Pericardium fibroblast (primary cell): ENCODE data around the genes CD1E, TAGLN2 and KCNJ9.

GRCh38 chr1:158146746-158147423 lies 18.8 kb upstream of the SMIM42 start:
- RAMPAGE, long total RNA = no peak

DNA sequence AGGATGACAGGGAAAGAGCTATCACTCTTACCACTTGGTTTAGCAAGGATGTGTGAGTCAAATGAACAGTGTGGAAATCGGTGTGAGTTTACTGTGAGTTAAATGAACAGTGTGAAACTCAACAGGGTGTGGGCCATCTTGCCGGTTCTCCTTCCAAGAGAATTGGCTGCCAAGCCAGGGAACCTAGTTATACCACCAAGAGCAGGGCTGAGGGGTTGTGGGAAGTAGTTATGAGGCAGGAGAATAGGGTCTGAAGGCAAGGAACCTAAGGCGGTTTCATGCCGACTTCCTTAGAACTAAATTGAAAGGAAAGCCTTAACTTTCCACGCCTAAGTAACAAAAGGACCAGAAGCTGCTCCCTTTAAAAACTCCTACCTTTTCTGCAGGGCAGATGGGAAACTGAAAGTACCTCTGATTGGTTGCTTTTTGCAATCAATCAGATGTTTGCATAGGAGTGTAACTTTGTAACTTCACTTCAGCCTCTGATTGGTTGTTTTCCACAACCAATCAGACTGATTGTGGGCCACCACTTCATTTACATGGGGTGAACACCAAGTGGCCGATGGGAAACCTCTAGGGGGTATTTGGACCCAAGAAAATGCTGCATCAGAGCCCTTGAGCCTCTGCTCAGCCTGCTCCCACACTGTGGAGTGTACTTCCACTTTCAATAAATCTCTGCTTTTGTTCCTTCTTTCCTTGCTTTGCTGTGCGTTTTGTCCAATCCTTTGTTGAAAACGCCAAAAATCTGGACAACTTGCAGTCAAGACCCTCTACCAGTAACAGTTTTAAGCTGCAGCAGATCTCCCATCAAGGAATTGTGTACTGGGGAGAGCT lies 19.7 kb upstream of the SMIM42 start:
- RAMPAGE, long total RNA = no peak

DNA sequence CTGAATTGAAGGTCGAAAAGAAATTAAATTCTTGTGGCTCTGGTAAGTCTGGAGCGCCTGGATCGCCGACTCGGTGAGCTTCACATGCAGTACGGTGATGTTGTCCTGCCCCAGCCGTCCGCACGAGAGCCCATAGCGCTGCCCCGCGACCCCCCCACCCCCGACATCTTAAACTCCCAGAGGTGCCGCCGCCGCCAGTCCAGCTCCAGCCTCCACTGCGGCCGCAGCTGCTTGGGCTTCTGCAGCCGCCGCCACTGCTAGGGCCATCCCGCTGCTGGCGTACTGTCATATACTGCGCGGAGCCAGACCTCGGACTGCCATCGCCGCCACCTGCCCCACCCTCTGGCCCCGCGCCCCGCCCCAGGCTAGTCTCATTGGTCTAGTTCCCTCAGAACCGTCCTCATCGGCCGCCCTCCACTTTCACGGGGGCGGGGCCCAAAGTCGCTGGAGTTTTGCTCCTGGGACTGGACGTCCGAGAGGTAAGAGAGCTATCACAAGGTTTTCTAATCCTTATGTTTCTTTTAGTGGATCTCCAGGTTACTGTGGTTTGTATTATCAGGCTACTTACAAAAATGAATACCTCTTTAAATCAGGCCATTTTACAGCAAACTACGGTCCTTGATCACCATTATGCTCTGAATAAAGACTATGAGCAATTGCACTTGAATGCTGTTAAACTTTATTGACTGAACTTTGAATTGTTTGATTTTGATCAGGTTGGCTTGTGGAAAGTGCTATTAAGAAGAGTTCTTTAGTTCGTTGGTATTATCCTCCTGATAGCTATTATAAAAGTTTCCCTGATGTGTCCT lies 2.9 kb upstream of the CD1D start:
- RAMPAGE, long total RNA = no peak

DNA sequence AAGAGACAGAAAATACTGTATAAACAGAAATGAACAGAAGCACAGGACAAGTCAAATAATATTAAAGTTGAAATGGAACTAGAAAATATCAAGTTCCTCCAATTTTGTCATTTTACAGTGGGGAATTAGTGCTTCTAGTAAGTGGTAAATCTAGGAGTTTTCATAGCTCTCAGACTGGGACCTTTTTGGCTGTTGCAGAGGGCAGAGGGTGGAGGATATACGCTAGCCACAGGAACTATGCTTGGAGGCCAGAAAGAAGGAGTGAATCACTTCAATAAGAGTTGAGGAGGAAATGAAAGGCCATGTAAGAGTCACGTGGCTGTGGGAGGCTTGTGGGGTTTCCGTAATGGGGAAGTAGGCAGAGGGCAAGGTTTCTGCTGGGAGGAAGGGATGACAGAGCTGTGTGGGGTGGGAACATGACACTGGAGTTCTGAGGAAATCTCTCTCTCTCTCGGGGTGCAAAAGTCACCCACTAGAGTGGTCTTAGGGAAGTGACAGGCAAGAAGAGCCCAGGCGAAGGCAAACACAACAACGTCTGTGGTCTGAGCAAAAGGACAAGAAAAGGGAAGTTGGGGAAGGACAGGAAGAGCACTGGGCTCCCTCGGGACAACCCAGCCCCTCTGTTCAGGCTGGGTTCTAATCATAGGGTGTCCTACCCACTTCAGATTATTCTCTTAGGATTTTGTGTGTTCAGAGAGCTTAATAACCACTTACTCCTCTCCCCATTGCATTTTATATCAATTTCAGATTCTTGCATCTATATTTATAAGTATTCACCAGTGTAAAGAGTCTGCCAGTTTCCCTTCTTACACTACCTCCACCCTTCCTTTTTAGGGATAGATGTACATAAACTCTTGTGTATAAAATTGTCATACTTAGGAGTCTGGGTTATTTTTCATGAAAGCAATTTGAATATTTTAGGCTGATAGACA lies 3.9 kb upstream of the CD1C start:
- RAMPAGE, long total RNA = no peak

GRCh38 chr1:158353616-158354029 lies at the start of gene CD1E:
CD1E (plus strand) TSS chr1:158353894.
- RAMPAGE, long total RNA = no peak

- RAMPAGE, long total RNA = no peak
Measured at GRCh38 chr1:159005333-159006439, 3.1 kb upstream of the PYDC5 start.

- RAMPAGE, long total RNA = no peak
Measured at GRCh38 chr1:159141500-159141802, 30.0 kb upstream of the CADM3 start.

- RAMPAGE, long total RNA = no peak
Measured at GRCh38 chr1:159594534-159595346, 7.1 kb downstream of the APCS start.

- RAMPAGE, long total RNA = no peak
Measured at GRCh38 chr1:159598113-159599034, 10.7 kb downstream of the APCS start.

DNA sequence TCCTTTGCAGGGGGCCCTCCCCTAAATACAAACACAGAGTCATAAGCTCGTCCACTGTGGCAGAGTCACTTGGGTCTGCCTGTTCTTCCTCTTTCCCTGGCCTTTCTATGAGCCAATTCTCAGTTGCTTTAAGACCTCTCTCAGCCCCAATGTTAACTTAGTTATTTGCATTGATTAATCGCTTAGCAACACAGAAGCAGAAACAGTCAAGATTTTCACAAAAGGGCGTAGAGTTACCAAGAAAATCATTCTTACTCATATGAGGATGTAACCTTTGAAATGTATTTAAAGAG lies 14.9 kb downstream of the APCS start:
- RAMPAGE, long total RNA = no peak

DNA sequence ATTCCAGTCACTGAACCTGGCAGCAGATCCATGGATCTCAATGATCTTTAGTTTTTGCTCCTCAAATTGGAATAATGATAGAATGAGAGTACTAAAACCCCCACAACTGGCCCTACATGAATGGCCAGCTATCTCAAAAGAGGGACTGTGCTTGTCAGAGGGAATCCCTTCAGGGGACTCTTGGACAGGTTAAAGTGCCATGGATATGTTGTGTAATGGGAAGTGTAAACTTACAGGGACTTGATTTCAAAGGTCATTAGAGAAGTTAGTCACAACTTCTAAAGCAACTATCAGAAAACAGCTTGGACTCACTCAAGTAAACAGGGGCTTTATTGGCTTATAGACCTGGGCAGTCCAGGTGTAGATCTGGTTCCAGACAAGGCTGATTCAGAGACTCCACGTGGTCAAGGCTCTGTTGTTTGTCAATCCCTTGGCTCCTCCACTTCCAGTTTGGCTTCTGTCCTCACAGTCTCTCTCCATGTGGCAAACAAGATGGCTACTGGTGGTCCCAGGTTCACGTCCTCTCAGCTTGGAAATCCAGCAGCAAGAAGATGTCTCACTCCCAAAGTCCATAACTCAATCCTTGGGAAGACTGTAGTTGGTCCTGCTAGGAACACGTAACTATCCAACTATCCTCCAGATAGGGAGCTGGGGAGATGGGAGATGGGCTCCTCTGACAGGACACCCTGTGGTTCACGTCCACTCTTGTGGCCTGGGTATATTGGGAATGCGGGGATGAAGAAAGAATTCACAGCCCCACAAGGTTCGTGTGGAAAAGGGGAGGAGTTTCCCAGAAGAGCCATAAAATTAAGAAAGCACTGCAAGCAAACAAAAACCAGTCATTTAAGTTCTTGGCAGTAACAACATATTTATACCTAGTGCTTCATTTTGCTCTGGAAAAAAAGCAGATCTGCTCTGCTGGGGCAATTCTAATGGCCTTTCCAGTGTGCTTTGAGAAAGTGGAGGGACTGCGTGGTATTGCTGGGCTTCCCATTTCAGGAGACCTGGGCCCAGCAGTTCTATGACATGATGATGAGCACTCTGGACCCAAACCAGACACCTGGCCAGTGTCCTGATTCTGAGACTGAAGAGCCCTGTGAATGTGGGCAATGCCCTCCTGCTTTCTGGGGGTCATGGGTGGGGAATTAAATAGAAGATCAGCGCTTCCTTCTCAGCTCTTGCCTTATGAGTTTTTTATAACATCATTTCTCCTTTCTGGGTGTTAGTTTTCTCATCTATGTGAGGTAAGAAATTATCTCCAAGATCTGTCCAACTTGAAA lies 2.0 kb downstream of the CRP start:
- RAMPAGE, long total RNA = no peak

DNA sequence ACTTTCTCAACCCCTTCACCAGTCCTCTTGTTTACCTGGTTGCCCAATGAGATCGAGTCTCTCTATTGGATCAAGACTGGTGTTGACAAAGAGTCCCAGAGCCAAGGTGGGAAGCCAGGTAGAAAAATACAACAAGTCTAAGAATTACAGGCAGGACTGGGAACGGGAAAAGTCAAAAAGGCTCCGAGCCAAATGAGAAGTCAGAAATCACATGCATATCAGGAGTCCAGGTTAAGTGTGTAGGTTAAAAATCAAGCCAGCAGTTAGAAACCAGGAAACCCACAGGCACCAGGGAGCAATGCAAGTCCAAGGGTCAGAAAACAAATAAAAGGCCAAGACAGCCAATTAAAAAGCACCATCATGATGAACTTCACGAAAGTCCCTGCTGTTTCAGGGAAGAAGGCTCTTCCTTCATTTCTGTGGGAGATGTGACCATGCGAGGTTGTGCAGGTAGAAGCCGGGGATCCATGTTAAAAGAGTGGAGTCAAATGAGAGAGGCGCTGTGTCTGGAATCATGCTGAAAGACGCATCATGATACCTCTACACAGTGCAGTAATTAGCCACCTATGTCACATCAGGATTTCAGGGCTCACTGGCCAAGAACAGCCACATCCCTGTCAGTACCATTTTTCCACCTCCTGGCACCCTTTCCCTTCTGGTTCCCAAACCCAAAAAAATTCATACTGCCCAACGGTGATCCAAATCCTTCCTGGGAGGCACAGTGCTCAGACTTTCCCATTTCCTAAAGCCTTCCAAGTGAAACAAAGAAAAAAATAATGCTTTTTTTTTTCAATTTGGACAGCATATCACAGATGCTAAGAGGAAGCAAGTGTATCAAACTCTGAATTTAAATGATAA lies 27.1 kb upstream of the DUSP23 start:
- RAMPAGE, long total RNA = no peak

GRCh38 chr1:159779446-159780104 lies 1.2 kb upstream of the DUSP23 start:
- RAMPAGE, long total RNA = no peak

- RAMPAGE, long total RNA = no peak
Measured at GRCh38 chr1:159867609-159868155, 5.2 kb upstream of the VSIG8 start.

- RAMPAGE, long total RNA = start-site peak on the minus strand at chr1:159925477-159925510, 1,224 and 1,182 reads in 2 replicates
Measured at GRCh38 chr1:159924905-159925555, at the start of gene TAGLN2. TAGLN2 (minus strand) TSS chr1:159925507.

DNA sequence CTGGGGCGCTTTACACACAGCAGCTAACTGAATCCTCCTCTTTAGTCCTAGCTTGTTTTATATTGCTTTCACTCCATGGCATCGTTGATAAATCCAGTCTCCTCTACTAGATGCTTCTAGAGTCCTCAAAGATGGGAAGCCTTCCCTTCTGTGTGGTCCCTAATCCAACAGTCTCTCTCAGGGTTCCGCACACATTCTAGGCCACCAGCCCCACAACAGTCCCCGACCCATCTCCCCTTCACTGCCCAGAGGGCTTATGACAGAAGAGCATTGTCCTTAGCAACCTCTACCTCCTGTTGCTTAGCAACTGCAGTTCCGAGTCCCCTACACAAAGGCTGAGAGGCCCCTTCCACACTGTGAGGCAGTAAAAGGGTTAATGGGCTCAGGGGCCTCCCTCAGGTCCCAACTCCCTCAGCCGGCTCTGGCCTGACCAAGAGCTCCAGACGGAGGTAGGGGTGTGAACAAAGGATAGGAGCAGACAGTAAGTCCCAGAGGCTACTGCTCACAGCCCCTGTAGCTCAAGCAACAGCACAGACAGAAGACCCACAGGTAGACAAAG lies 4.3 kb downstream of the IGSF9 start:
- RAMPAGE, long total RNA = no peak

DNA sequence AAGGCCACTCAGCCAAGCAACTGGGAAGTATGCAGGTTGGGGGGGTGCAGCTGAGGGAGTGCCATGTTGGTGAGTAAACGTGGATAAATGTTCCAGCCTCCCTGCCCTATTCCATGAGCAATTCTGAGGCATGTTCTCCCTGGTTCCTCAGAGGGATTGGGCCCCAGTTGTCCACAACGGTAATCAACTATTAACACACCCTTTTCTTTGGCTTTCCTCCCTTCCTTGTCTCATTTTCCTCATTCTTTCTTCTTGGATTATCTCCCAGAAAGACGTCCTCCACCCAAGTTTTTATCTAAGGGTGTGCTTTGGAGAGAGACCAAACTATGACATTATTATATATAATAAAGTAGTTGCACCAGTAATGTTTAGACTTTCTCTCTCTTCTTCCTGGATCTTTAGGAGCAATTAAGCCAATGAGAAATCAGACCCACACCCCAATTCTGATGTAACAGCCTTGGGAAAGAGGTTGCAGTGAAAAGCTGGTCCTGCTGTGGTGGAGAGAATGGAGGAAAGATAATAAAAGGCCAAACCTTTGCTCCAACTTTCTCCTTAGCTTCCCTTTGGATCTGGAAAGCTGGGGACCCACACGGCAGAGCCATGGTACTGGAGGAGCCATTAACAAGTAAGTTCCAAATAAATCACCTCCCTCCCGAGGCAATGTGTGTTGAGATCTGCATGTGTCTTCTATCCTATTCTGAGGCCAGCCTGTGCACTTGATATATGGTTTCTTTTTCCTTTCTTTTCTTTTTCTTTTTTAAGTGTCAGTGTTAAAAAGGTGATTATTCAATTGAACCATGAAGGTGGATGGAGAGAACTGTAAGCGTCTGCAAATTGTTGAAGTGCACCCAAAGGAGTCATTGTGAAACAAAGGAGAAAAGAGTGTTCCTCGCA lies 7.0 kb upstream of the SLAMF9 start:
- RAMPAGE, long total RNA = start-site peak on the plus strand centred at position 493 of the sequence, 113 bp wide, 2,125 and 3,868 reads in 2 replicates

DNA sequence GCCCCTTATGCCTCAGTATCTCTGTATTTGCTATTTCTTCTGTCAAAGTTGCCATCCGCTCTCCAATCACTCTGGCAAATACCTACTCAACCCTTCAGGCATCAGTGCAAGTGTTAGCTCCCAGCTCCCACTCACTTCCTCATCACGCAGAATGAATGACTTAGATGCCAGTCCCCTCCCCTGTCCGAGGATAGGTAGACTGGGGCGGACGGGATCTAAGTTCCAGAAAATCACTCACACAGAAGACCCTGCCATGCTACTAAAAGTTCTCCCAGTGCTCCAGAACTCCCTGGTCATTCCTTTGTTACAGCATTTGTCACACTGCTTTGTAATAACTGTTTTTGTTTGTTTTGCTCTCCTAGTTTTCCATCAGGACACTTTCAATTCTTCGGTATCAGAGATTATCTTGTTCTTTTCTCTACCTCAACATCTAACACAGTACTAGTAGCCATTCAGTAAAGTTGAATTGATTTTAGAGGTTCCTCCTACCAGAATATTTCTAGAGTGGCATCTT lies 786 bp upstream of the PIGM start:
- RAMPAGE, long total RNA = no peak

DNA sequence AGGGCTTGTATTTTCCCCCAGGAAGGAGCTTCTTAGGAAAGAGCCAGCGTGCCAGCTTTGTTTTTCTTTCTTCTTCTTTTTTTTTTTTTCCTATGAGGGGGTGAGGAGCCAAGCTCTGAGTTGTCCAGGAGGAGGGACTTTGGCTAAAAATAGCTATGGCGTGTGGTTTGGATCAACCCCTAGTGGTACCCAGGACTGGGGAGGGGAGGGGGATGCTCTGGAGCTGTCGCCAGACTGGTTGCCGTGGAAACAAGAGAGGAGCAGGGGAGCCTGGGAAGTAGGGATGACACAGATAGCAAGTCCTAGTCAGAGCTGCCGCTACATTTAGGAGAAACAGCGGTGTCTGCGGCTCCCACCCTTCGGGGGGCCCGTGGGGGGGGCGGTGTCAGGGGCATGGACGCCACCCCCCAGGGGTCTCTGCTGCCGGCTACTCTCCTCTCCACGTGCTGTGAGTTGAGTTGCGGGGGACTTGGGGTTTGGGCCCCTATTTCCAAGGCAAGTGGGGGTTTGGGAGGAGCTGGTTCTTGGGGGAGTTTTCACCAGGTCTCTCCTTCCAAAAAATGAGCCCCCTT lies at the start of gene KCNJ9:
TSS of gene KCNJ9 (plus strand) at position 289 of the 572 bp plus-strand sequence.
- RAMPAGE, long total RNA = no peak

DNA sequence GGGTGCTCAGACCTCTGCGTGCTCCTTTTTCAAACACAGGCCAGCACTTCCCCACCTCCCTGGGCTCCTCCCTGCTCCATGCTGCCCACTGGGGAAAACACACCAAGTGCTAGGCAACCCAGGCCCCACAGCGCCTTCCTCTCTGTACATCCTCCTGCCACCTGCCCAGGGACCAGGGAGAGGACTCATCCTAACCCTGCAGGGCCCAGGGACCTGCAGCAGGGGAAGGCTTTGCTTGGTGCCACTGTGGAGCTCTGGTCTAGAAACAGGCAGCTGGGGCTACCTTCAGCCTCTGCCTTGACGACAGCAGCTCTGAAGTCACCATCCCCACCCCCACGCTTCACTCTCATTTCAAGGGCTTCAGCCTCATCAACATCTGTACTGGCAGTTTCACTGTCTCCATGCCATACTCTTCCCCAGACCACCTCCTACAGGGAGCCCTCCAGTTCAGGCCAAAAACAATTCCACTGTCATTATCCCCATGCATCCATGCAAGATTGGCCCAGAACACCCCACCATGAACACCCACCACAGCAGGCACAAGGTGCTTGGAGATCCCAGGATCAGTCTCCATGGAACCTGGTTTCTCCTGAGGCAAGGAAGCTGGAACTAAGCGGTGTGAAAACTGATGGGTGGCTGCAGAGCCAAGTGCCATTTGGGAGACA lies 1.1 kb downstream of the IGSF8 start:
- RAMPAGE, long total RNA = no peak